Right lobe of liver (tissue), 4 donors: ENCODE measurements around a stretch of chr7.

- PRO-cap, 4 experiments = peak in 2 of 4 experiments; most common minus-strand start chr7:6462513 (in 2)
- RAMPAGE, long total RNA, 2 experiments = start-site peak on the minus strand in 1 of 2 experiments, at chr7:6462339-6462642 at its widest, 690 reads per replicate
Measured at GRCh38 chr7:6461751-6463102, 14.5 kb upstream of the DAGLB start.

DNA sequence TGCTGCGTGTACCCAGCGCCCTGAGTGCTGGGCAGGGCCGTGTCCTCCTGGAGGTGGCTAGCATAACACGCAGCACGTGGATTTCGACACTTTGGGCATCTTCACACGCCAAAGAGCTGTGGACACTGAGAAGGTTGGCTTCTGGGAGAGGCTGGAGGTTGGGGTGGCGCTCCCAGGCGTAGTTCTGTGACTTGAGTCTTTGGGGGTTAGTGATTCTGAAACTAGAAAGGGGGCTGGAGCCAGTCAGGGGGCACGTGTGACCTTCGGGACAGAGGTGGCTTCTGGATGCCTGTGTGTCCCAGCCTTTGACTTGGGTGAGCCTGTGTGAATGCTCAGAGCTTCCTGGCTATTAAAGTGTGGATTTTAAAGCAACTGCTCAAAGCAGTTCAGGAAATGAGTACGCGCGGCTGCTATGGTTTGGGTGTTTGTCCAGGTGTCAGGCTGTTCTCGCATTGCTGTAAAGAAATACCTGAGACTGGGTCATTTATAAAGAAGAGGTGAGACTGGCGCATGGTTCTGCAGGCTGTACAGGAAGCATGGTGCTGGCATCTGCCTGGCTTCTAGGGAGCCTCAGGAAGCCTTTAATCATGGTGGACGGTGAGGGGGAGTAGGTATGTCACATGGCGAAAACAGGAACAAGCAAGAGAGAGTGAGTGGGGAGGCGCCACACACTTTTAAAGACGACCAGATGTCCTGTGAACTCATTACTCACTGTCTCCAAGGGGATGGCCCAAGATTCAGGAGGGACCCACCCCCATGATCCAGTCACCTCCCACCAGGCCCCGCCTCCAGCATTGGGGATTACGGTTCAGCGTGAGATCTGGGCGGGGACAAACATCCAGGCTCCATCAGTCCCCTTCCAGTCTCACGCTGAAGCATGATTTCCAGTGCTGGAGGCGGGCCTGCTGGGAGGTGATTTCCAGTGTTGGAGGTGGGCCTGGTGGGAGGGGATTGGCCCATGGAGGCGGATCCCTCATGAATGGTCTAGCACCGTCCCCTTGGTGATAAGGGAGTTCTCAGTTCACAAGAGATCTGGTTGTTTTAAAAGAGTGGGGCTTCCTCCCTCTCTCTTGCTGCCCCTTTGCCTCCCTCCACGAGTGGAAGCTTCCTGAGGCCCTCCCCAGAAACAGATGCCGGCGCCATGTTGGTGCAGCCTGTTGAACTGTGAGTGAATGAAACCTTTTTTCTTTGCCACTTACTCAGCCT is 3.1 kb downstream of the ZNF316 start:
- PRO-cap, 4 experiments = no peak in any of the 4 experiments
- RAMPAGE, long total RNA, 2 experiments = no peak in any of the 2 experiments

DNA sequence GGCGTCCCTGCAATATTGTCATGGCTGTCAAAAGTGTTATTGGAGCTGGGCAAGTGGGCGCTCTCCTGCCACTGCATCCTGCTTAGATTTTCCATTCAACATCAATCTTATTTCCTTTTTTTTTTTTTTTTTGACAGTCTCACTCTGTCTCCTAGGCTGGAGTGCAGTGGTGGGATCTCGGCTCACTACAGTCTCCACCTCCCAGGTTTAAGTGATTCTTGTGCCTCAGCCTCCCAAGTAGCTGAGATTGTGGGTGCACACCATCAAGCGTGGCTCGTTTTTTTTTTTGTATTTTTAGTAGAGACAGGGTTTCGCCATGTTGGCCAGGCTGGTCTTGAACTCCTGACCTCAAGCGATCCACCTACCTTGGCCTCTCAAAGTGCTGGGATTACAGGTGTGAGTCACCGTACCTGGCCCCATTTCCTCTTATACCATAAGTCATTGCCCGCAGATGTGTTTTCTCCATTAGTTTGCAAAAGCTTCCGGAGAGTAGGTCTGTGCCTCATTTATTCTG is 119.9 kb upstream of the CCZ1B start:
- PRO-cap, 4 experiments = no peak in any of the 4 experiments
- RAMPAGE, long total RNA, 2 experiments = no peak in any of the 2 experiments

GRCh38 chr7:7184638-7185363 is 2.5 kb downstream of the C1GALT1 start:
- PRO-cap, 4 experiments = no peak in any of the 4 experiments
- RAMPAGE, long total RNA, 2 experiments = no peak in any of the 2 experiments

DNA sequence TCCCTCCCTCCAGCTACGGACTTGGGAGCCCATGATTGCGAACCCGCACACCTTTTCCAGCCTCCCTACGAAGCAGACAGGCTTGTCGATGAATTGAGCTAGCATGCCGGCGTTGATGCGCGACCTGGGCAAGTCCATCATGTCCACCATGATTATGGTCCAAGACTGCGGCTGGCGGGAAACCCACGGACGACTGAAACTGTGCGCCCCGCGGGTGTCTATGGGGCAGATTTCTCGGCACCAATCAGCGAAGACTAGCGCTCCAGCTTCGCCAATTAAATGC is 342 bp upstream of the UMAD1 start:
- PRO-cap, 4 experiments = peak in 4 of 4 experiments; most common minus-strand start position 195 of the sequence (in 4)
- RAMPAGE, long total RNA, 2 experiments = start-site peak on the minus strand in 2 of 2 experiments, centred at positions 175 to 181 of the sequence, 254 to 422 reads per replicate

- PRO-cap, 4 experiments = no peak in any of the 4 experiments
- RAMPAGE, long total RNA, 2 experiments = no peak in any of the 2 experiments
Measured at GRCh38 chr7:7944389-7945402, 23.9 kb upstream of the GLCCI1 start.

- PRO-cap, 4 experiments = no peak in any of the 4 experiments
- RAMPAGE, long total RNA, 2 experiments = no peak in any of the 2 experiments
Measured at GRCh38 chr7:8026633-8027497, 58.3 kb downstream of the GLCCI1 start.

- PRO-cap, 4 experiments = no peak in any of the 4 experiments
- RAMPAGE, long total RNA, 2 experiments = no peak in any of the 2 experiments
Measured at GRCh38 chr7:8115348-8115802, 146.6 kb downstream of the ICA1 start.

GRCh38 chr7:8143432-8144440 is 118.2 kb downstream of the ICA1 start:
- PRO-cap, 4 experiments = no peak in any of the 4 experiments
- RAMPAGE, long total RNA, 2 experiments = no peak in any of the 2 experiments

DNA sequence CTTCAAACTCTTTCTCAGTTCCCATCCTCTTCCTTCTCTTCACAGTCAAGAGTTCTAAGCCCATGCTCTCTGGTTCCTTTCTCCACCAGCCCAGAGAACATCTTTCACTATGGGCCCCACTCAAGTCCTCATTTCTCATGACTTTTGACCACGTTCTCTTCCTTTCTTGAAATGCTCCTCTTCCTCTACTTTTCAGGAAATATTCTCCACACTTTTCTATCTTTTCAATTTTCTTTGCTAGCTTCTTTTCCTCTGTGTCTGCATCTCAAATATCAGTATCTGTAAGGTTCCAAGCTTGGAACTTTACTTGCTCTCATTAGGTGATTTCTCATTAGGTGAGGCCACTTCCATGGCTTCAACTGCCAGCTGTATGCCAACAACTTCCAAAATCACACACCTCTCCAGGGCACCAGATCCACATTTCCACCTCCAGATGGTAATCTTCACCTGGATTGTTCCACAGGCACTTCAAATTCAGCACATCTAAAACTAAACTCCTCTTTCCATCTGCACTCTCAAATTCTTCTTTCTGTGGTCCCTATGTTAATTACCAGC is 6.7 kb downstream of the ICA1 start:
- PRO-cap, 4 experiments = no peak in any of the 4 experiments
- RAMPAGE, long total RNA, 2 experiments = no peak in any of the 2 experiments

DNA sequence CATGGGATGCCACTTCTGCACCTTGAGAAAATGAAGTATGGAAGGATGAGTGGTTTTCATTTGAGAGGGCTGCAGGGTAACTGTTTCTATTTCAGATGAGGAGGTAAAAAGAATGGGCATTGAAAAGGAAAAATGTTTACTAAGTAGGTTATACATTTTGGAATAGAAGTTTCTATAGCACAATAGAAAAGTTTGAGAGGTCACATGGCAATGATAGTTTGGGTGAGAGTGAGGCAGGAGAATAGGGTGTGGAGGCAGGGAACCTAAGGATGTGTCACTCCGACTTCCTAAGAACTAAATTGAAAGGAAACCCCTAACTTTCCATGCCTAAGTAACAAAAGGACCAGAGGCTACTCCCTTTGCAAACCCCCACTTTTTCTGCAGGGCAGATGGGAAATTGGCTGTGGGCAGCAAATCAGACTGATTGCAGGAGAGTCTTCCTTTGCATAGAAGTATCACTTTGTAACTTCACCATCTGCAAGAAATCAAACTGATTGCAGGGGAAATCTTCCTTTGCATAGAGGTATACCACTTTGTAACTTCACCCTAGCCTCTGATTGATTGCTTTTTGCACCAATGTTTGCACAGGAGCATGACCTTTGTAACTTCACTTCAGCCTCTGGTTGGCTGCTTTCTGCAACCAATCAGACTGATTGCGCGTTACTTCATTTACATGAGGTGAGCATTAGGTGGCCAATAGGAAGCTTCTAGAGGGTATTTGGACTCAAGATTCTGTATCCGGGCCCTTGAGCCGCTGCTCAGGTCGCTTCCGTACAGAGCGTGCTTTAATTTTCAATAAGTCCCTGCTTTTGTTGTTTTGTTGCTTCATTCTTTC is 867 bp upstream of the PHF14 start:
- PRO-cap, 4 experiments = peak in 4 of 4 experiments; most common plus-strand start position 749 of the sequence (in 4); most common minus-strand start position 498 of the sequence (in 1)
- RAMPAGE, long total RNA, 2 experiments = no peak in any of the 2 experiments

DNA sequence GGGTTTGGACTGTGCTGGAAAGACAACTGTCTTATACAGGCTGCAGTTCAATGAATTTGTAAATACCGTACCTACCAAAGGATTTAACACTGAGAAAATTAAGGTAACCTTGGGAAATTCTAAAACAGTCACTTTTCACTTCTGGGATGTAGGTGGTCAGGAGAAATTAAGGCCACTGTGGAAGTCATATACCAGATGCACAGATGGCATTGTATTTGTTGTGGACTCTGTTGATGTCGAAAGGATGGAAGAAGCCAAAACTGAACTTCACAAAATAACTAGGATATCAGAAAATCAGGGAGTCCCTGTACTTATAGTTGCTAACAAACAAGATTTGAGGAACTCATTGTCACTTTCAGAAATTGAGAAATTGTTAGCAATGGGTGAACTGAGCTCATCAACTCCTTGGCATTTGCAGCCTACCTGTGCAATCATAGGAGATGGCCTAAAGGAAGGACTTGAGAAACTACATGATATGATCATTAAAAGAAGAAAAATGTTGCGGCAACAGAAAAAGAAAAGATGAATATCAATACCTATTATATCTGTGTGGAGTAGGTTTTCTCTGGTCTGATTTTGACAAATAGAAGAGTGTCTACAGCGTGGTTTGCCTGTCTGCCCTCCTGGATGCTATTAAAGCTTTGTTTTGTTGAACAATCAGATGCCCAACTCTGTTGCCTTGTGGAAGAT is 1.0 kb downstream of the ARL4A start:
- PRO-cap, 4 experiments = no peak in any of the 4 experiments
- RAMPAGE, long total RNA, 2 experiments = no peak in any of the 2 experiments

- PRO-cap, 4 experiments = no peak in any of the 4 experiments
- RAMPAGE, long total RNA, 2 experiments = no peak in any of the 2 experiments
Measured at GRCh38 chr7:12689818-12690769, 2.7 kb downstream of the ARL4A start.

GRCh38 chr7:12729157-12729810 is 41.9 kb downstream of the ARL4A start:
- PRO-cap, 4 experiments = no peak in any of the 4 experiments
- RAMPAGE, long total RNA, 2 experiments = no peak in any of the 2 experiments

DNA sequence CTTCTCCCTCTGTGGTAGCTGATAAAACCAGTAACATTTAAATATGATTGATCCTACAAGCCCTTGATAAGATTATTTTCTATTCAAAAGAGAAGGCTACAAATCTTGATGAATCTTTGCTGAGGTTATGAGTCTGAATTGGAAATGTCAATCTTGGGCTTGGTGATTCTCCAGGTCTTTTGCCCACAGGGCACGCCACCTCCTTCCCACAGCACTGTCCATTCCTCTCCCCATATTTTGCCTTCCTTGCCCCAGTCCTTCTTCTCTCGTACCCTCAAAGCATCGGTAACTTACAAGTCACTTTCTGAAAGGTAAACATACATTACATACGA is 241.2 kb downstream of the ARL4A start:
- PRO-cap, 4 experiments = no peak in any of the 4 experiments
- RAMPAGE, long total RNA, 2 experiments = no peak in any of the 2 experiments

DNA sequence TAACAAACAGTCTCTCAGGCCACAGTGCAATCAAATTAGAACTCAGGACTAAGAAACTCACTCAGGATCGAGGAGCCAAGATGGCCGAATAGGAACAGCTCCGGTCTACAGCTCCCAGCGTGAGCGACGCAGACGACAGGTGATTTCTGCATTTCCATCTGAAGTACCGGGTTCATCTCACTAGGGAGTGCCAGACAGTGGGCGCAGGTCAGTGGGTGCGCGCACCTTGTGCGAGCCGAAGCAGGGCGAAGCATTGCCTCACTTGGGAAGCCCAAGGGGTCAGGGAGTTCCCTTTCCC is 183.3 kb downstream of the ETV1 start:
- PRO-cap, 4 experiments = no peak in any of the 4 experiments
- RAMPAGE, long total RNA, 2 experiments = no peak in any of the 2 experiments

DNA sequence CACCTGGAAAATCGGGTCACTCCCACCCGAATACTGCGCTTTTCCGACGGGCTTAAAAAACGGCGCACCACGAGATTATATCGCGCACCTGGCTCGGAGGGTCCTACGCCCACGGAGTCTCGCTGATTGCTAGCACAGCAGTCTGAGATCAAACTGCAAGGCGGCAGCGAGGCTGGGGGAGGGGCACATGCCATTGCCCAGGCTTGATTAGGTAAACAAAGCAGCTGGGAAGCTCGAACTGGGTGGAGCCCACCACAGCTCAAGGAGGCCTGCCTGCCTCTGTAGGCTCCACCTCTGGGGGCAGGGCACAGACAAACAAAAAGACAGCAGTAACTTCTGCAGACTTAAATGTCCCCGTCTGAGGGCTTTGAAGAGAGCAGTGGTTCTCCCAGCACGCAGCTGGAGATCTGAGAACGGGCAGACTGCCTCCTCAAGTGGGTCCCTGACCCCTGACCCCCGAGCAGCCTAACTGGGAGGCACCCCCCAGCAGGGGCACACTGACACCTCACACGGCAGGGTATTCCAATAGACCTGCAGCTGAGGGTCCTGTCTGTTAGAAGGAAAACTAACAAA is 182.9 kb downstream of the ETV1 start:
- PRO-cap, 4 experiments = no peak in any of the 4 experiments
- RAMPAGE, long total RNA, 2 experiments = no peak in any of the 2 experiments

- PRO-cap, 4 experiments = no peak in any of the 4 experiments
- RAMPAGE, long total RNA, 2 experiments = no peak in any of the 2 experiments
Measured at GRCh38 chr7:14278636-14279214, 289.3 kb upstream of the ETV1 start.

- PRO-cap, 4 experiments = peak in 4 of 4 experiments; most common minus-strand start chr7:14671659 (in 4)
- RAMPAGE, long total RNA, 2 experiments = no peak in any of the 2 experiments
Measured at GRCh38 chr7:14671540-14671873, 231.0 kb downstream of the DGKB start.

DNA sequence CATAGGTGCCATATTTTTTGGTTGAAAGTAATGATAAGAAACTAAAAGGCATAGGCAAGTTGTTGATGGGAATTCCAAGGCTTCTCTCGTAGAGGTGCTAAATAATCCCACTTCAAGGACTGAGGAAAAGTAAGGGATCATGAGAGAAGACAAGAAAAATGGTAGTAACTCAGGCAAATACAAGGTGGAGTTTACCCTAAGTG is 23.9 kb downstream of the AGMO start:
- PRO-cap, 4 experiments = no peak in any of the 4 experiments
- RAMPAGE, long total RNA, 2 experiments = no peak in any of the 2 experiments